WTC11 (cell line): ENCODE measurements around a stretch of chr4.

GRCh38 chr4:118745892-118746495 is 60.8 kb downstream of the METTL14 start:
- PRO-cap: no peak

DNA sequence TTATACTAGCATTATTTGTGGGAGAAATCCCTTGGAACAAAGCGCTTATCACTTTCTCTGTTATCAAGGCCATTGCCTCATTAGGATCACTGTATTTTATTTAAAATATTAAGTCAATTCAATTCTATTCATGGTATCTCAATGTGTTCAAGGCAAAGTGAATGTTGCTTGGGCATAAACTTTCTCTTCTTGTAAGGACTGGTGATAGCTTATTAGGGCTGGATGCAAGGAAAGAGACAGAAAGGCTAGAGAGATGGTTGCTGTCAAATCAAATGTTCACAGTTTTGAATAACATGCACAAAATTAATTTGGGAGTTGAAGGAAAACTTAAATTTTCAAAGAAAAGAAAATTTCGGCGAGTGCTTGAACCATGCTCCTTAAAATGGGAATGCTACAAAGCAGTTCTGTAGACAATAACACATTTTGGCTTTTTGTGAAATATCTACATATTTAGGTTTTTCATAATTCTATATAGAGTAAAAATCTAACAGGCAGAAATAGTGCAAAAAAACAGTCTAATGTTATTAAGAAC is 2.9 kb downstream of the SYNPO2 start:
- PRO-cap: no peak

GRCh38 chr4:118898541-118899305 is 10.1 kb downstream of the SYNPO2 start:
- PRO-cap: no peak

GRCh38 chr4:118984353-118985025 is 95.8 kb downstream of the SYNPO2 start:
- PRO-cap: no peak

GRCh38 chr4:119029588-119030920 is 105.6 kb upstream of the MYOZ2 start:
- PRO-cap: no peak

DNA sequence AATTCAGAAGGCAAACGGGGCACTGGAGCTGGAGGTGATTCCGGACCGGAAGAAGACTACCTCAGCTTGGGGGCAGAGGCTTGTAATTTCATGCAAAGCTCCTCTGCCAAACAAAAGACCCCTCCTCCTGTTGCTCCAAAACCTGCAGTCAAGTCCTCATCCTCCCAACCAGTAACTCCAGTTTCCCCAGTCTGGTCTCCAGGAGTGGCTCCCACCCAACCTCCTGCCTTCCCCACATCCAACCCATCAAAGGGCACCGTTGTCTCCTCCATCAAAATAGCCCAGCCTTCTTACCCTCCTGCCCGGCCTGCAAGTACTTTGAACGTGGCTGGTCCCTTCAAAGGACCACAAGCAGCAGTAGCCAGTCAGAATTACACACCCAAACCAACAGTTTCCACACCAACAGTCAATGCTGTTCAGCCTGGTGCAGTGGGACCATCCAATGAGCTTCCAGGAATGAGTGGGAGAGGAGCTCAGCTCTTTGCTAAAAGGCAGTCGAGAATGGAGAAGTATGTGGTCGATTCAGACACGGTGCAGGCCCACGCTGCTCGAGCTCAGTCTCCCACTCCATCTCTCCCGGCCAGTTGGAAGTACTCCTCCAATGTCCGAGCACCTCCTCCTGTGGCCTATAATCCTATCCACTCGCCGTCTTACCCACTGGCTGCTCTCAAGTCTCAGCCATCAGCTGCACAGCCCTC is 104.6 kb upstream of the MYOZ2 start:
- PRO-cap: no peak

DNA sequence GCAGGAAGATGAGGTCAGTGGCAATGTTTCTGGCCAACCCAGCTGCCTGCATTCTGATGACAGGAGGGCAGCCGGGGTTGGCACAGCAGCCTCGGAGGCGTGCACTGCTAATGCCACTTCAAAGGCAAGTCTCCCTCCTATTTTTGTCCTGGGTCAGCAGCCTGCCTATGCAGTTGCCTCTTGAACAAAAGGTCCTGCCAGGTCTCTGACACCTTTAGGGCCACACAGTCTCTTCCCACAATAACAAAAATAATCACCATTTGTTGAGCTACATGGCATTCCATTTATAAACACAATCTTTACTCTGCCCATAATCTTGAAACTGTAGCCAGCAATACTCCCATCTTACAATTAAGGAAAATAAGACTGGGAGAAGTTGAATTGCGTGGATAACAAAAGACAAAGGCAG is 89.3 kb upstream of the MYOZ2 start:
- PRO-cap: no peak

GRCh38 chr4:119137924-119138604 is 2.4 kb downstream of the MYOZ2 start:
- PRO-cap: no peak

- PRO-cap: no peak
Observed at GRCh38 chr4:119210669-119211065, 1.8 kb upstream of the USP53 start.

- PRO-cap: no peak
Observed at GRCh38 chr4:119298087-119298797, 2.2 kb downstream of the C4orf3 start.

- PRO-cap: no peak
Observed at GRCh38 chr4:119707136-119707615, 78.6 kb upstream of the PDE5A start.

DNA sequence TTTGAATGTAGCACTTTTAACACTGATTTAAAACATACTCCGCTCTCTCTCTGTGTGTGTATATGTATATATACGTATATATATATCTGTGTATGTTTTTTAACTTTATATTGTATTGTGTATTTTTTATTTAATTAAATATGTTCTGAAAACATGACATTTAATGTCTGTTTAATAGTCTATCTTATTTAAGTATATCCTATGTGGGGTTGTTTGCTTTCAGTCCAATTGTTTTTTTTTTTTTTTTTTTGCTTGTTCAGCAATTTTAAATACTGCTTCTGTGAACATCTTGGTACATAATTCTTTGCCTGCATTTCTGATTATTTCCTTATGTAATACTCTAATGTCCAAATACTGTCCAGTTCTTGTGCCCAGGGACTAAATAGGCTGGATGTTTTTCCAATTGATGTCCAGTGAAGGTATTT is 45.1 kb upstream of the MAD2L1 start:
- PRO-cap: no peak

GRCh38 chr4:121183321-121183855 is 19.3 kb upstream of the TNIP3 start:
- PRO-cap: no peak

DNA sequence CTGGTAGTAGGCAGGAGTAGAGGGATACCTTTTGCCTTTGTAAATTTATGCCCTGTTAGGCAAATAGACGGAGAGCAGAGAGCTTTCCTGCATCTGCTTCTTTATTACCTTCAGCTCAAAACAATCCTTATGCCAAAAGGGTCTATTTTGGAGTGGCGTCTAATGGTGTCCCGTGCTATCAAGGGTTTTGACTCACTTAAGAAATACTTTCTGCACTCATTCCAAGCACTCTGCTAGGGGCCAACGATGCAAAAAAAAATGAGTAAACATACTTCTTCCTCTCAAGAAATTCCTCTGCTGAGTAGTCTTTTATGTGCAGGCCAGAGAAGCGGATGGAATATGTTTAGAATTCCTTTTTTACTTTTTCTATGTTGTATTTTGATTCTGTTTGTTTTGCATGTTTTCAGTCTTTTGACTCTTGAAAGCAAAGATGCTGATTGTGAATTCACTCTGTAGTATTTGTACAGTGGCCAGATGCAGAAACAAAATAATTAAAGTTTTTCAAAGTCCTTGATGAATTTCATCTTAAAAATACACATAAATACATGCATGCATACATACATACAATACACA is 131.7 kb downstream of the ANXA5 start:
- PRO-cap: no peak

- PRO-cap: no peak
Observed at GRCh38 chr4:121784712-121785337, 16.3 kb upstream of the EXOSC9 start.

DNA sequence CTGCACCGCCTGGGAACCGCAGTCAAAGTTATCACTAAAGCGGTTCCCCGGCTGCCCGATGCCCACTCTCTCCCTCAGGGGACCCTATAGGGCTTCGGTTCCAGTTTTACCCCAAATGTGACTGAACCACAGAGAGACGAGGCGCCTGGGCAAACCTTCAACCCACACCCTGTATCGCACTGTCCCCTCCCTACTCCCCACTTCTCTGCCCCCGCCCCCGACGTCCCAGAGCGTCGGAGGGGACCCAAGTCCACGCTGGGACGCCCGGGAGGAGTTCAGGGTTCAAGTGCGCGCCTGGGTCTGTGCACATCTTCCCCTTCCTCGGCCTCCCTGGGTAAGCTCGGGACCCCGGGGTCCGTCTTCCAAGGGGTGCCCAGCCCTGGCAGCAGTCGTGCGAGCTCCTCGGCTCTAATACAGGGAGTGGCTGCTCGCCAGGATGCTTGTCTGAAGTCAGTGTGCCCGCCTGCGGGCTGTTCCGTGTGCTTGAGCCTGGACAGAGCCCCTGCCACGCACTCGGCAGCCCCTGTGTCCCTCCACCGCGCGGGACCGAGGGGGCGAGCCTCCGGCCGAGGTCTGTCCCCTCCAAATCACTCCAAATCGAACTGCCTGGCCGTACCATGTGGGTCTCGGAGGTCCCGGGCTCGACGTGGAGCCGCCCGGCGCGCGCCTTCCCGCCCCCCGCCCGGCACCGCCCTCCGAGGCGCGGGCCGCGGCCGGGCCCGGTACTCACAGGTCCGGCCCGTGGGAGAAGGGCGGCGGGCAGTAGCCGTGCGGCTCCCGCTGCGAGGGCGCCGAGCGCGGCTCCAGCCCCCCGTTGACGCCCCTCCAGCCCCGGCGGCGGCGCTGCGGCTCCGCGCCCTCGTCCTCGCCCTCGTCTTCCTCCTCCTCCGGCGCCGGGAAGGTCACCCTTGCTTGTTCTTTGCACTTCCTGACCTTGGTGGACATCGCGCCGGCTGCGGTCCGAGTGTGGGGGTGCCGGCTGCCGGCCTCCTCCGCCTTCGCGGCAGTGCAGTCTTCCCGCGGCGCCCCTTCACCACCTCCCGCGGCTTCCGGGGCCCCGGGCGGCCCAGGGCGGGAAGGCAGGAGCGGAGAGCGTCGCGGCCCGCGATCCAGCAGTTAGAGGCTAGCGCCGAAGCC is 756 bp downstream of the TRPC3 start:
- PRO-cap: bidirectional peak, plus-strand start at position 247 of the sequence, minus-strand start at position 75 of the sequence; bidirectional peak, plus-strand start at position 731 of the sequence, minus-strand start at position 404 of the sequence

- PRO-cap: no peak
Observed at GRCh38 chr4:122347345-122347991, 31.3 kb upstream of the ADAD1 start.

DNA sequence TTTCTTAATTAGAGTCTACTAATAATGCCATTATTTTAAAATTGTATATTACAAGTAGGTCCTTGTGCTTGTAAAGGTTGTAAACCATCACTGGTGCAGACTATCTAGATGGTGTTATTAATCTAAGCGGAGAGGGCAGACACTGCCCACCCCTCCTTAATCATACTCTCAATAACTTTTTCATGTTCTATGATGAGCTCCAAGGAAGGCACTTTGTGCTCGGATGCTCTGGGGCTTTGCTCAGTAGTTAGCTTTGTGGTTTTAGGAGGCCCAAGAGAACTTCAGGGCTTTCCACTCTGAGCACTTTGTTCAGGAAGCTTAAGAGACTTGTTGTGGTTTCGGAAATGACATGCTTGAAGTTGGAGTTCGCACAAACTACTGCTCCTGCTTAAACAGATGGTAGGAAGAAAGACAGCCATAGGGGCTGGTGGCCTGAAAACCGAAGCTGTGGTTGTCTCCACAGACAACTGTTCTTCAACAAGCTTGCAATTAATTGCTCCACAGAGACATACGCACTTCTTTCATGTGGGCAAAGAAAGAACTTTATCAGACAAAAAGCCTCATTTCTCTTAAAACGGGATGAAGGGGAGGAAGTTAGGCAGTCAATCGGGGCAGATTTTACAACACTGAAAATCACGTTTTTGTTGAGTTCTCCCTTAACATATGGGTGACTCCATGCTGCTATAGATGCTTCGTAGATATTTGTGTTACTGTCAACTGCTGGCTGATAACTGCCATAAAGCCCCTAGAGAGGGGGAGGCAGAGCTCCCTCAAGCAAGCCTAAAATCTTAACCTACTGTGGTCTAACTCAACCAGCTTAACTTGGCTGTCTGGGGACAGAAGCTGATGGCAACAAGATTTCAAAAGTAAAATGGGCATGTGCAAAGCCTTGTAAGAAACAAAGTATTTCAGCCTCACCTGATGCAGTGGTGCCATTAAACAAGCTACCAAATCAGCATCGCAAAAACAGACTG is 42.4 kb downstream of the IL21 start:
- PRO-cap: no peak

- PRO-cap: unidirectional peak, plus-strand start at chr4:122776315
Observed at GRCh38 chr4:122775998-122776551, 43.6 kb downstream of the BBS12 start.

DNA sequence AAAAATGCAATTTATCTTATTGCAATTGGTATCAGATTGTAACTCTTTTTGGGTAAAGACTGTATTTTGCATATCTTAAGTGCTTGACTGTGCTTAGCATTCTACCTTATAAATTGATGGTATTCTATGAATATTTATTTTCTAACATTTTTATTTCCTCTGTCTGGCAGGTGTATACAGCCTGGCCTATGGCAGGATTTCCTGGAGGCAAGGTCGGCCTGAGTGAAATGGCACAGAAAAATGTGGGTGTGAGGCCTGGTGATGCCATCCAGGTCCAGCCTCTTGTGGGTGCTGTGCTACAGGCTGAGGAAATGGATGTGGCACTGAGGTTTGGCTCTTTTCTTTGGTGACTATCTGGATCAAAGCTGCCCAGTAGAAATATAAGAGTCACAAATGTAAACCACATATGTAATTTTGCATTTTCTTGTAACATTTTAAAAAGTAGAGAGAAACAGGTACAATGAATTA is 6.0 kb downstream of the SPATA5 start:
- PRO-cap: no peak